ENCODE measurements around the genes C2CD2 and UMODL1.

DNA sequence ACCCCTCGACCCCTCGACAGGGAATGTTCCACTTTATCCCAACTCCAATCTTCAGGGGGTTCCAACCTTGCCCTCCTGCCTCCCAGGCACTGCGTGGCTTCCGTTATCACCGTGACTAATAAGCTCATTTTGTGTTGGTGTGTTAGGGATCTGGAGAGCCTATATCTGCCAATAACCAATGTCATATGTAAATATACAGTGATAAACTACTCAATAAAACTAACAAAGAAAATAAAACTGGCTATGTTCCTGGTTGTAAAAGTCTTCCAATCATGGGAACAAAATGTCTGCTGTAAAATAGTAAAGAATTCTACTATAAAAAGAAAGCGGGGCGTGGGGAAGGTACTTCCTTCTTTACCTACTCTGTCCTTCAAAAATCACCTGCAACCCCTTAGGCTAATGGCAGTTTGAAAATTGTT is 18.3 kb upstream of the TMPRSS2 start:
- RAMPAGE, long total RNA: no peak
- RRBS, 2 experiments: no CpG with 5 or more reads among the region's 7 CpGs
CAGE:
- cytosol, long polyA minus RNA: no peak
- cytosol, long polyA plus RNA: no peak
- long polyA plus RNA: no peak
- nucleolus, long total RNA: no peak
- nucleus, long polyA plus RNA: no peak
- nucleus, long total RNA: no peak

GRCh38 chr21:41565640-41566138 is 57.7 kb upstream of the TMPRSS2 start:
- RAMPAGE, long total RNA: no peak
- RRBS, 2 experiments: no CpG with 5 or more reads among the region's 13 CpGs
CAGE:
- cytosol, long polyA minus RNA: no peak
- cytosol, long polyA plus RNA: no peak
- long polyA plus RNA: no peak
- nucleolus, long total RNA: no peak
- nucleus, long polyA plus RNA: no peak
- nucleus, long total RNA: no peak

- RAMPAGE, long total RNA: no peak
- RRBS, 2 experiments: no CpG with 5 or more reads among the region's 5 CpGs
CAGE:
- cytosol, long polyA minus RNA: no peak
- cytosol, long polyA plus RNA: no peak
- long polyA plus RNA: no peak
- nucleolus, long total RNA: no peak
- nucleus, long polyA plus RNA: no peak
- nucleus, long total RNA: no peak
Observed at GRCh38 chr21:41566502-41567208, 58.7 kb upstream of the TMPRSS2 start.

DNA sequence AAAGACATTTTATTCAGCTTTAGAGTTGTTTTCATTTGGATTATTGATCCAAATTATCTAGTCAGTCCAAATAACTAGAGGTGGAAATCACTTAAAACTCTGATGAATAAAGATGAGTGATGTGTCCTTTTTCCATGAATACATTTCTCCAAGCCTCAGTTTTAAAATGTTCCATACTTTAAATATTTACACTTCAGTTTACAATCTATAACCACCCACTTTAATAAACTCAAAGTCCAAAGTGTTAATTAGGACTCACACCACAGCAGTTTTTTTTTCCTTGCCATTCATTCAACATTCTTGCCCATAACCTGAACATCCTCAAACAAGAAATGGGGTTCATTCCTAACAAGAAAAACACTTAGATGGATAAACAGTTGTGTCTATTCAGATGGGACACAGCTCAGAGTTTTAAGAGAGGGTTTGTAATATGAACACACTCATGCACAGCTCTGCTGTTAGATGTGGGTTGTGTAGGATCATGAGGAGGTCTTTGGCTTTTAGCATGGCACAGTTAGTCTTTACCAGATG is 71.2 kb upstream of the TMPRSS2 start:
- RAMPAGE, long total RNA: no peak
CAGE:
- cytosol, long polyA minus RNA: no peak
- cytosol, long polyA plus RNA: no peak
- long polyA plus RNA: no peak
- nucleolus, long total RNA: no peak
- nucleus, long polyA plus RNA: no peak
- nucleus, long total RNA: no peak

DNA sequence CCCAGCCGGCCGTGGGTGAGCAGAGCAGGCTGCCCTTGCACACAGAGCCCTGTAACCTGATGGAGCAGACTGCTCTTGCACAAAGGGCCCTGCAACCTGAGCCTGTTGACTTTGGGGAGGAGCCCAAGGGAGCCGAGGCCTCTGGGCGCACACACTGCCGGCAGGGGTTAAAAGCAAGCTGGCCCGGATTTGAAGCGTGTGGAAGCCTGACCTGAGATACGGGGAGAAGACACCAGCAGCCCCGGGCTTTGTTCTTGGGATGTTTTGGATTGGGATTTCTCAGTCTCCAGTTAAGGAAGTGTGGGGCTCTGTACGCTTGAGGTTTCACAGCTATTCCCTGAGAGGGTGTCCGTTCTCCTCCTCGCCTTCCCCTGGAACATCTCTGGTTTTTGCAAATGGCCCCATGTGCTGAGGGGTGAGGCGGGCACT is 97.7 kb upstream of the TMPRSS2 start:
- RAMPAGE, long total RNA: no peak
- RRBS, 2 experiments: 73 to 74% methylated on average over 4 of the region's 13 CpGs
CAGE:
- cytosol, long polyA minus RNA: no peak
- cytosol, long polyA plus RNA: no peak
- long polyA plus RNA: no peak
- nucleolus, long total RNA: no peak
- nucleus, long polyA plus RNA: no peak
- nucleus, long total RNA: no peak

DNA sequence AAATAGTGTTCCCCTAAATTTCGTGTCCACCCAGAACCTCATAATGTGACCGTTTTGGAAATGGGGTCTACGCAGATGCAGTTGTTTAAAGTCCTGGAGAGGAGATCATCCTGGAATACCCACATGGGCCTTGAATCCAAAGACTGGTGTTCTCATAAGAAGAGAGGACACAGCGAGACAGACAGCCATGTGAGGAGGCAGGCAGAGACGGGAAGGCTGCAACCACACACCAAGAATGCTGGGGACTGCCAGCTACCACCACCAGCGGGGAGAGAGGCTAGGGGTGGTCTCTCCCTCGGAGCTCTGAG is 99.1 kb upstream of the TMPRSS2 start:
- RAMPAGE, long total RNA: no peak
- RRBS, 2 experiments: no CpG with 5 or more reads among the region's 7 CpGs
CAGE:
- cytosol, long polyA minus RNA: no peak
- cytosol, long polyA plus RNA: no peak
- long polyA plus RNA: no peak
- nucleolus, long total RNA: no peak
- nucleus, long polyA plus RNA: no peak
- nucleus, long total RNA: no peak

DNA sequence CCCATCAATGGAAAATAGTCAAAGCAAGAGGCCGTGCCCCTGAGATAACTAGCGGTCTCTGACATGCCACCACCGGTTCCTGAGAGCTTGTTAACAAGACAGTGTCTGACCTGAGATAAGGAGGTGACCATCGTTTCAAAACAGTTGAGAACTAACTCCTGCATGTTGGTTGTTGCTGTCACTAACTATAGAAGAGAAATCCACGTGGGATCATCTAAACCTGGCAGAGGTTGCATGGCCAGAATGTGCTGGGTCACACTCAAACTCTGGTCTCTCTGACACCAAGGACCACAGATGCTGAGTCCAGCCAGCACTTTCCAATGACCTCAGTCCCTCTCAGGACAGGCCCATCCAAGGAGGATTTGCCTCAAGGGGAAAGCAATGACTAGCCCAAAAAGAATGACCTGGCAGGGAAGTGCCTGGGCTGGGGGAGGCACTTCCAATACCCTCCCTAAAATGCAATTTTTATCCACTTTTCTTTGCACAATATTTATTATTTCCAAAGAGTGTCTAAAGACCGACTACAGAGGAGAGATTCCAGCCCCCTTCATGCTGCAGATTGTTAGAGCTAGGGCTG is 125.7 kb downstream of the RIPK4 start:
- RAMPAGE, long total RNA: no peak
- RRBS, 2 experiments: no CpG with 5 or more reads among the region's 6 CpGs
CAGE:
- cytosol, long polyA minus RNA: no peak
- cytosol, long polyA plus RNA: no peak
- long polyA plus RNA: no peak
- nucleolus, long total RNA: no peak
- nucleus, long polyA plus RNA: no peak
- nucleus, long total RNA: no peak

DNA sequence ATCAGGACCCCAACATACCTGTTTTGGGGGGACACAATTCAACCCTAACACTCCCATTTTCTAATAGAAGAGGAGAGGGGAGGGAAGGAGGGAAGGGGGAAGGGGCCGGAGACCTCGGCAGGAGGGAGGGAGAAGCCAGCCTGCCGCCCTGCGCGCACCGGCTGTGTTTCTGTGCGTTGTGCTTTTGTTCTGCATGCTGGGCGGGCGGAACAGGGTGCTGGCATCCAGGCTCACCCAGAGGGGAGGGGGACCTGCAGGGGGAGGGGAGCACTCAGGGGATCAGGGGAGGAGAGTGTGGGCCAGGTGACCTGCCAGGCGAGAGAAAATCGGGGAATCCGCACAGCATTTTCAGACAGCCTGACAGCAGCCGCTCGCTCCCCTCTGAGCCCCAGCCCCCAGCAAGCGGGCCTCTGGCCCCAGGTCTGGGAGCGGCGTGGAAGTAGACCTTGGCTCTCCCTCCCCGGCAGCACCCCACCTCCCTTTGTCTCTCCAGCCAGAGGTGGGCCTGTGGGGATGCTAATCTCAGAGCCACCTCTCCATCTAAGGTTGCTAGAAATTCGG is 54.6 kb downstream of the RIPK4 start:
- RAMPAGE, long total RNA: no peak
- RRBS, 2 experiments: 12 to 21% methylated on average over 6 of the region's 19 CpGs
CAGE:
- cytosol, long polyA minus RNA: no peak
- cytosol, long polyA plus RNA: no peak
- long polyA plus RNA: no peak
- nucleolus, long total RNA: no peak
- nucleus, long polyA plus RNA: no peak
- nucleus, long total RNA: no peak

DNA sequence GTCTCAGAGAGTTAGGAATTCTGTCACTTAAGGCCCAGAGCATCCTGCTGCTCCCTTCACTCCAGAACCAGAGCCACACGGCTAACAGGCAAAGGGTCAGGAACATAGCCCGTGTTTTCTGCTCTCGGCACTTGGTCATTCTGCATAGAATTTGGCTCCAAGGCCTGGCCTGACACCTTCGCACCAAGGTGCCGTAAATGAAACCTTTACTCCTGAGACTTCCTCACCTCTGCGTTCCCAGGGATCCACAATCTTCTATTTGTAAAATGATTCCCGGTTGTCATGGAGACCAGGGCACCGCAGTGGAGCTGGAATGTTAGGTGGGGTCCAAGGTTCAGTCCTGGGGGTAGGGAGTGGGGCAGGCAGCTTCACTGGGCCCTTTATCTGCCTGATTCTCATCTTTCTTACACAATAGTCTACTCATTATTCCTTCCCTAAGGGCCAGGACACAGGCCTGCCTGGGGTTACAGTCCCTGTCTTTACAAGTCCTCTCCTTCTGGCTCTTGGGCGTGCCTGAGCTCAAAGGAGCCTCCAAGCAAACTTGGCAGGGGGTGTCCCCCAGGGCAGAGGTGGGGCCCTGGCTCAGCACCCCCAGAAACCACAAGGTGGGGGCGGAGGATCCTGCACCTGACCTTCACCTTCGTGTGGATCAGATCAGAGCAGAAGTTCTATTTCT is 51.2 kb downstream of the RIPK4 start:
- RAMPAGE, long total RNA: no peak
- RRBS, 2 experiments: no CpG with 5 or more reads among the region's 11 CpGs
CAGE:
- cytosol, long polyA minus RNA: no peak
- cytosol, long polyA plus RNA: no peak
- long polyA plus RNA: no peak
- nucleolus, long total RNA: no peak
- nucleus, long polyA plus RNA: no peak
- nucleus, long total RNA: no peak

DNA sequence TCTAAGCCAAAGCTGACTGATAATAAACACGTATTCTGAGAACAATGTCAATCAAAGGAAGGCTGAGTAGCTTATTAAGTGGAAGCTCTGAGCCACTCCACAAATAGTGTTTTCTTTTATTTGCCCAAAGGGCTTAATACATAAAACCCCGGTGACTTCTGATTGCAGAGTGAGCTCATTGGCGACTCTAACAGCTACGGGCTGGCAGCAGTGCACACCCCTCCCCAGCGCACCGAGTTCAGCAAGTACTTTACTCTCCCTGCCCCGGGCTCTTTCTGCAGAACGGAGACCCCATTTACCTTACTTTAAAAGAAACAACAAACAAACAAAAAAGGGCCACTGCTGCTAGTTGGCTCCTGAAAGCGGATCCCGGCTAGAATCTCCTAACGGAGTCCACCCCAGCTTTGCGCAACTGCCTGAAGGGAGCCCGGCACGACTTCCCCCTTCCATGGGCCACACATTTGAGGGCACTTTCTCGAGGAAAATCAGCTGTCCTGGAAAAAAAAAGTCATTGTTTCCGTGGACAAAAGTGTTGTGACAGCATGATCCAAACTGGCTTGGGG is 5.1 kb downstream of the RIPK4 start:
- RAMPAGE, long total RNA: no peak
- RRBS, 2 experiments: 12 to 14% methylated on average over 4 to 8 of the region's 16 CpGs
CAGE:
- cytosol, long polyA minus RNA: no peak
- cytosol, long polyA plus RNA: no peak
- long polyA plus RNA: no peak
- nucleolus, long total RNA: no peak
- nucleus, long polyA plus RNA: no peak
- nucleus, long total RNA: no peak

GRCh38 chr21:41778183-41778654 is 11.4 kb upstream of the RIPK4 start:
- RAMPAGE, long total RNA: no peak
- RRBS, 2 experiments: 19 to 44% methylated on average over 5 of the region's 29 CpGs
CAGE:
- cytosol, long polyA minus RNA: no peak
- cytosol, long polyA plus RNA: no peak
- long polyA plus RNA: no peak
- nucleolus, long total RNA: no peak
- nucleus, long polyA plus RNA: no peak
- nucleus, long total RNA: no peak

DNA sequence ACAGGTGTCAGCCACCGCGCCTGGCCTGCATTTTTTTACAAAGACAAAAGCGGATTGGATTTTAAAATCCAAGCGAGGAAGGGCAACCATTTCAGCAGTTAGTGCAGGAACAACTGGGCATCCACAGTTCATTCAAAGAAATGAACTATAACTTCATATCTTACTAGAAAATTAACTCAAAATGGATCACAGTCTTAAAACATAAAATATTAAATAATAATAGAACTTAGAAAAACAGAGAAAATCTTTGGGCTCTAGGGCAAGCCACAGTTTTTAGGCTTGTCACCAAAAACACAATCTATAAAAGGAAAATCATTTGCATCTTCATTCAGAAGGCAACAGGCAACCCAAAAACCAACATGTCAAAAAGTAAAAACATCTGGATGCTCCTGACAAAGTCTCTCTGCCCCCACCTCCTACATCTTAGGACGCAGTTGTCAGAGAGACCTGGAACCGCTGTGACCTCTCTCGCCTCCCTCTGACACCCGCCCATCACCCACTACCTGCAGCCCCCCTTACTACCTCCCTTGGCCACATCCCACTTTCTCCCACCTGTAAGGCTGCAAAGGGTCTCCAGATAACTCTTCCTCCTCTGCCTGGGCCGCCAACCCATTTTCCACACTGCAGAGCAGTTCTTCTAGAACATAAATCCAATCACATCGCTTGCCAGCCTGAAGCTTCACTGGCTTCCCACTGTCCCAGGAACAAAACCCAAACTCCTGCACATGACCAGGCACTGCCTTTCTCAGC is 14.9 kb downstream of the PRDM15 start:
- RAMPAGE, long total RNA: no peak
- RRBS, 2 experiments: no CpG with 5 or more reads among the region's 10 CpGs
CAGE:
- cytosol, long polyA minus RNA: no peak
- cytosol, long polyA plus RNA: no peak
- long polyA plus RNA: no peak
- nucleolus, long total RNA: no peak
- nucleus, long polyA plus RNA: no peak
- nucleus, long total RNA: no peak

DNA sequence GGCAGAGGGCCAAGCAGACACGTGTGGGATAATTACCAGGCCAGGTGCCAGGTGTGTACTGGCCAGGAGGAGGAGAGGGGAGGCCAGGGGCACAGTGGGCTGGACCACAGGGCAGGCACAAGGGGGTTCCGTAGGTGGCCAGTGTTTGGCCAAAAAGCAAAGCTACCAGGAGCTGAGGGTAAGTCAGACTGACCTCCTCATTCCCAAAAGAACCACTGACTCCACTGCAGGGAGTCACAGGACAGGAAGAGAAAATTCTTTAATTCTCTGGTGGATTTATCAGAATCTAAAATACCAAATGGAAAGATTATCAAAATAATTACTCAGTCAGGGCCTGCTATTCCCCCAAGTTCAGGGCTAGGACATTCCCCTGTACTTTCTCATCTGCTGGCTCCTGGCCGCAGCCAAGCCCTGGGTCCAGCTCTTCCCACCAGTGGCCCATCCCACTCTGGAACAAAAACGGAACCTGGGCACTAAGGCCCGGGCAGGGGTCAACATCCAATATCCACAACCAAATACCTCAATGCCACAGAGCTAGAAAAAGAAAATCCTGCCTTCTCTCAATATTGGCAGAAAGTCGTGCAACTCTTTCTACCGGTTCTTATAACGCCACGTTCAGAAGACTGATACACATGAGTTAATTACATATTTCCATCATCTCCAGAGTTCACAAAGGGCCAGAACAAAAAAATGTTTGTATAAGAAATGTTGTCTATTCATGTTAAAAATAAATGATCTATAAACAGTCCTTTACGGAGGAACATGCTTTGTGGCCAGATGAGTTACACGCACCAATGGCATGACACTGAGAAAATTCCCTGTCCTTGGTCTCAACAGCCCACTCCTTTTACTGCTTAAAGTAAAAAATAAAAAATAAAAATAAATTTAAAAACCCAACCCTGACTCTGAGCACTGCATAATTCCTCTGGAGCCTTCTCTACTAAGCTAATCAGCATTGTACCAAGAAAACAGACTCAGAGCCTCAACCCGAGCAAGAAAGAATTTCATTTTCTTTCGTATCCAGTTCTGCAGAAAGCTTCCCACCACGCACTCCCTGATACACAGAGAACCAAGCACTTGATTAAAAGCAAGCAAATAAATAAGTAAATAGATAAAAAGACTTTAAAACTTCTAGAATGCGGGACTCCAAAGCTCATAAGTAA is 29.6 kb downstream of the C2CD2 start:
- RAMPAGE, long total RNA: no peak
- RRBS, 2 experiments: 56% methylated on average over 3 of the region's 15 CpGs; no CpG with 5 or more reads in 1 of the 2 experiments
CAGE:
- cytosol, long polyA minus RNA: no peak
- cytosol, long polyA plus RNA: no peak
- long polyA plus RNA: no peak
- nucleolus, long total RNA: no peak
- nucleus, long polyA plus RNA: no peak
- nucleus, long total RNA: no peak

- RAMPAGE, long total RNA: no peak
- RRBS, 2 experiments: no CpG with 5 or more reads among the region's 26 CpGs
CAGE:
- cytosol, long polyA minus RNA: no peak
- cytosol, long polyA plus RNA: no peak
- long polyA plus RNA: no peak
- nucleolus, long total RNA: no peak
- nucleus, long polyA plus RNA: no peak
- nucleus, long total RNA: no peak
Observed at GRCh38 chr21:41952710-41953270, 1.0 kb downstream of the C2CD2 start.

DNA sequence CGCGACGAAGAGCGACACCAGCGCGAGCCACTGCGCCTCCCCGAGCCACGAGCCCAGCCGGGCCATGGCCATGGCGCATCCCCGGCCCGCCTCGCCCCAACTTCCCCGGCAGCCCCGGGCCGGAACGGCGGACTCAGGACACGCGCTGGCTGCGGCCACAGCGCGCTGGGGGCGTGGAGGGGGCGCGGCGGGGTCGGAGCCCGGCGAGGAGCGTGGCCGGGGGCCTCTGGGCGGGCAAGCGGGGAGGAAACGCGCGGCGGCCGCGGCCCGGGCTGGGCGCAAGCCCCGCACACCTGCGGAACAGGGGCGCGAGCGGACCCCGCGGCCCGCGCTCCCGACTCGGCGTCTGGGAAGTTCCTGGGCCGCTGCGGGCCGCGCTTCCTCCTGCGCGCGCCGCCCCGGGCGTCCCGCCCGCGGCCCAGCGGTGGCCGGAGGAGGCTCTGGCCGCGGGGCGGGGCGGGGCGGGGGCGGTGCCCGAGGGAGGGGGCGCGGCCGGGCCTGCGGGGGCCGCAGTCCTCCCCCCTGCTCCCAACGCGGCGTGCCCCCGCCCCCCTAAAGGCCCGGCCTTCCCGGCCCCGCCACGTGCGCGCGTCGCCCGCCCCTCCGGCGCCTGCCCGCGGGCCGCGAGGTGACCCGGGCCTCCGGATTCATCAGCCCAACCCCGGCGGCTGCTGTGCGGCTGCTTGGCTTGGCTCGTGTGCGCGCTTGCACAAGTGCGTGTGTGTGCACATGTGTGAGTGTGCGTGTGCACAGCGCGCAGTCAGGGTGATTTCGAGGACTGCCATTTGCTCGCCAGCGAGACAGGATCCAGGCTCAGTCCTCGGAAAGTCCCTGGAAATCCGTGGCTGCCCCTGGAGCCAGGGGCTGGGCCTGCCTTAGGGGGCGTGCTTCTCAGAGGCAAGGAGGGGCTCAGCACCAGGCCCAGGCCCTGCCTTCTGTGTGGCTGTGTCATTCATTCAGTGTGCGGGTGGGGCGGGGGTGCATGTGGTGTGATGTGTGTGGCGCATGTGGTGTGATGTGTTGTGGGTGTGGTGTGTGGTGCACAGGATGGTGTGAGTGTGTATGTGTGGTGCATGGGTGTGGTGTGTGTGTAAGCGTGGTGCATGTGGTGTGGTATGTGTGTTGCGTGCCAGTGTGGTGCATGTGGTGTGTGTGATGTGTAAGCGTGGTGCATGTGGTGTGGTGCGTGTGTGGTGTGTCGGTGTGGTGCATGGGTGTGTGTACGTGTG is at the start of gene C2CD2:
Gene C2CD2 (minus strand): TSS at position 442 of the 1,229 bp plus-strand sequence.
- RAMPAGE, long total RNA: no peak
- RRBS, 2 experiments: 1 to 2% methylated on average over 40 of the region's 128 CpGs
CAGE:
- cytosol, long polyA minus RNA: no peak
- cytosol, long polyA plus RNA: no peak
- long polyA plus RNA: no peak
- nucleolus, long total RNA: no peak
- nucleus, long polyA plus RNA: no peak
- nucleus, long total RNA: no peak

DNA sequence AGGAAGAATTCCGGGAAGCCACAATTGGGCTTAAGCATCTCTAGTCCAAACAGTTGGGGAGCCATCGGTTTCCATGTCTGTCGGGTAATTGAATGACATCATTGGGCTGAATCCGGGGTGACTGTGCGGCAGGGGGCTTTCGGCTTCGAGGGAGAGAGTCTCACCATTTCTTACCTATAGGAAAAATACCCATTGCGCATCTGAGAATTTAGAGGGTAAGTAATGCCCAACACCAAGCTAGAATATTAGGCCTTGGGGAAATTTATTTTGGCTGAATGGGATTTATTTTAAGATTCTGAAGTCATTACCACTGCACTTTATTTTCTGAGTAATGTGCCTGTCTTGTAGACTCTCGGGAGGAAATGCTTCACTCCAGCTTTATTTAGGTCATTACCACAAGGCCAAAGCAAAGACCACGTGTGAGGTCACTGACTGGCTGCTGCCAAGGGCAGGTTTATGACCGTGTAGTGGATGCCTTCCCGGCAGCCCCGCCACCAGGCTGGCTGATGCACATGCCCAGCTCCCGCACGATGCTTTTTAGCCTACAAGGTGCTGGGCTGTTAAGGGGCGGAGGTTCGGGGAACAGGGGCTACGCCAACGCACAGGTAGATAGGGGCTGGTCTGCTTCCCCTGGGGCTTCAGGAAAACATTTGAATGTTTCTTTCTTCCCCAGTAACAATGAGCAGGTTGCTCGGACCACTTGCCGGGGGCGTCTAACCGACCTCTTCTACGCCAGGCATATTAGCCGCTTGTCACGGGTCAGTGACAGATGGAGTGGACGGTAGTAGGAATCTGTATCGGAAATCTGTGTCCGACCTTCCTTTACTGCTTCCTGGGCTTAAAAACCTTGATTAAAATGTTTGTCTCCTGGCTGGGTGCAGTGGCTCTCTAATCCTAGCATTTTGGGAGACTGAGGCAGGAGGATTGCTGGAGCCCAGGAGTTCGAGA is 22.9 kb upstream of the UMODL1 start:
- RAMPAGE, long total RNA: no peak
- RRBS, 2 experiments: 94 to 100% methylated on average over 2 to 3 of the region's 30 CpGs
CAGE:
- cytosol, long polyA minus RNA: no peak
- cytosol, long polyA plus RNA: no peak
- long polyA plus RNA: no peak
- nucleolus, long total RNA: no peak
- nucleus, long polyA plus RNA: no peak
- nucleus, long total RNA: no peak

DNA sequence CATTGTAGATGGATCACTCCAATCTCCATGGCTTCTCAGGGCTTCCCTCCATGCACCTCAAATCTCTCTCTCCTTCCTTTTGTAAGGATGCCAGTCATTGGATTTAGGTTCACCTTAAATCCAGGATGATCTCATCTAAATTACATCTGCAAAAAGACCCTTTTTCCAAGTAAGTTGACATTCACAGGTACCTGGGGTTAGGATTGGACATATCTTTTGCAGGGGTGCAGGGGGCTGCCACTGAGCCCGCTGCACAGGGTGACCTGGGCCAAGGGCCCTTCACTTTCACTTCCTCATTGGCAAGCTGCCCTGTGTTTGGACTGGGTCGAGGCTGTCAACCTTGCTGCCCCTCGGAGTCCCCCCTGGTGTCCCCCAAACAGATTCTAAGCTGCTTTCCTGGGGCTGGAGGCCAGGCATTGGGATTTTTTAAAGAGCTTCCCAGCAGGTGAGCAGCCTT is 8.0 kb upstream of the UMODL1 start:
- RAMPAGE, long total RNA: no peak
- RRBS, 2 experiments: no CpG with 5 or more reads among the region's 3 CpGs
CAGE:
- cytosol, long polyA minus RNA: no peak
- cytosol, long polyA plus RNA: no peak
- long polyA plus RNA: no peak
- nucleolus, long total RNA: no peak
- nucleus, long polyA plus RNA: no peak
- nucleus, long total RNA: no peak

- RAMPAGE, long total RNA: no peak
- RRBS, 2 experiments: no CpG with 5 or more reads among the region's 9 CpGs
CAGE:
- cytosol, long polyA minus RNA: no peak
- cytosol, long polyA plus RNA: no peak
- long polyA plus RNA: no peak
- nucleolus, long total RNA: no peak
- nucleus, long polyA plus RNA: no peak
- nucleus, long total RNA: no peak
Observed at GRCh38 chr21:42071085-42071469, at the start of gene UMODL1. Gene UMODL1, plus strand, starts transcription at chr21:42071317.

GRCh38 chr21:42108268-42109224 is 37.4 kb downstream of the UMODL1 start:
- RAMPAGE, long total RNA: no peak
- RRBS, 2 experiments: 33 to 76% methylated on average over 3 to 4 of the region's 31 CpGs
CAGE:
- cytosol, long polyA minus RNA: no peak
- cytosol, long polyA plus RNA: no peak
- long polyA plus RNA: no peak
- nucleolus, long total RNA: no peak
- nucleus, long polyA plus RNA: no peak
- nucleus, long total RNA: no peak

DNA sequence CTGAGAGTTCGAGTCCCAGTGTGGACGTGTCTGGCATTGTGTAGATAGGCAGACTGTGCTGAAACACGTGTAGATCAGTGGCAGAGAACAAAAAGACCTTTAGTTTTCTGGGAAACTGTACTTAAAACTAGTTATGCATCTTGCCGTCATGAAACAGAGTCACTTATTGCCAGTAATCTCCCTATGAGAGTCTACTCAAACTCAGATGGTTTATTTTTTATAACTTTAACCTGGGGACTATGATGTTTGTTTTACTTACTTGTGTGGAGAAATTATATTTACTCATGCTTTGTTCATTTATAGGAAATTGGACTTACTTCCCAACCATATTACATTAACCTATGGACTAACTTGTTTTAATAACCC is 54.1 kb upstream of the ABCG1 start:
- RAMPAGE, long total RNA: no peak
- RRBS, 2 experiments: no CpG with 5 or more reads among the region's 4 CpGs
CAGE:
- cytosol, long polyA minus RNA: no peak
- cytosol, long polyA plus RNA: no peak
- long polyA plus RNA: no peak
- nucleolus, long total RNA: no peak
- nucleus, long polyA plus RNA: no peak
- nucleus, long total RNA: no peak

All from GM12878 (cell line).